Diencephalon (tissue), 2 donors: ENCODE measurements around the genes DIABLO, HCAR2 and HCAR1.

DNA sequence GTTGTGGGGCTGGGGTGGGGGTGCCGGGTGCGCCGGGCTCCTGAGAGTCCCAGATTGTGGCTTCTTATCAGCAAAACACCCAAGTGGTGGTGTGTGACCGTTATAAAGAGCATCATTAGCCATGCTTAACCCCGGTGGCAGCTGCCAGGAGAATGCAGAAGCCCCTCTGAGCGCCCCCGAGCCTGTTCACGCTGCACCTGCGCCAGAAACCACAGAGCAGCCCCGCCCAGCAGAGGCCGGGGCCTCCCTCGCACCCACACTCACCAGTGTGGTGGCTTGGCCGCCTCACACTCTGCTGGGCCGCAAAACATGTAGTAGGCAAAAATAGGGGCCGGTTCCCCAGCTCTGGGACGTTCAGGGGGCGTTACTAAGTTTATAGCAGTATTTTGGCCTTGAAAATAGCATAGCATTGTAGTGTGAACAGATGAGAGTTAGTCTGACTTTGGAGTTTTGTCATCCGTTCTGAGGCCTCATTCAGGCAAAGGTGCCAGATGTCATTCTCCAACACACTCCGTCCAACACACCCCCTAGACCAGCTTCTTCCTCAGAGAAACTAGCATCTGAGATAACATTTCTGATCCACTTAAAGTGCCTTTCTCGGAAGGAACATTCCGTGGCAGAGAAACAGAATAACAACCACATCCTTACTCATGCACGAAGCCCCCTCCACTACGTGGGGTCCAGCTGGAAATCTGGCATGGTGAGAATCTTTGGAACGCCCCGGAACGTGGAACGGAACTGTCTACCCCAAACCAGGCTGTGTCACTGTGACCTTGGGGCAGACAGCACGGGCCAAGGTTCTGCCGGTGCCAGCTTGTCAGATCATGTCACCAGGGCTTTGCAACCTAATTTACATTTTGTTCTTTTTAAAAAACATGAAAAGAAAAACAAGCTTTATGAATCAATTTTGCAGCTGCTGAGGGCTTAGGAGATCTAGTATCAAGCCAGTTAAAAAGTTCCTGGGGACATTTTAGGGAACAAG, 17.2 kb upstream of the BCL7A start:
- RAMPAGE, long total RNA = no peak

DNA sequence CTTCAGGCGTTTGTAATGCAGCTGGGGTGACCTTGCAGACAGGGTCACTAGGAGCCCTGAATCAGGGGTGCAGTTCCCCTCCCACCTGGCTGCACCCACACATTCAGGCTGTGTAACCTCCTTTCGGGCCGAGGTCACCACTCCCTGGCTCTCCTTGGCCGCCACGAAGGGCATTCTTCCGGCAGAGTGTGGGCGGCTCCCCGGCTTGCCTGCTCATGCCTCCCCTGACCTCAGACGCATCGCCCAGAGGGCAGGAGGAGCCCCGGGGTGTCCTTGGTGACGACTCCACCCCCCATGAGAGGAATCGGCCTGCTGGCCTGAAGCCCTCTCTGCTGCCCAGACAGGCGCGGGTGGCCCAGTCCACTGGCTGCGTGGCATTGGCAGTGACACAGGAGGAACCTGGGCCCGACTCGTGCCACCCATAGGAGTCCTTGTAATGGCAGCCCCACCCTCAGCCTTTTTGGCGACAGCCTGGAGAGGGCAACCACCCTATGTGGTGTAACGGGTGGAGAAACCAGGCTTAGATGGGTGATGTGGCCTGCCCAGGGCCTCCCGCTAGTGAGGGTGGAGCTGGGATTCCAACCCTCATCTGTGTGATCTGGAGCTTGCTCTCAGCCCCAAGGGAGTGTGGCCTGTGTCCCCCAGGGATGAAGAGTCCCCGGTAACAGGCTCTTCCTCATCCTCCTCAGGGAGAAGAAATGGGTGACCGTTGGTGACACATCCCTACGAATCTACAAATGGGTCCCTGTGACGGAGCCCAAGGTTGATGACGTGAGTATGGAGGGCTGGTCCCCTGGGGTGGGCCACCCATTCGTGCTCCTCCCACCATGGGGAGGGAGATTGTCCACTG, 8.6 kb downstream of the BCL7A start:
- RAMPAGE, long total RNA = no peak

DNA sequence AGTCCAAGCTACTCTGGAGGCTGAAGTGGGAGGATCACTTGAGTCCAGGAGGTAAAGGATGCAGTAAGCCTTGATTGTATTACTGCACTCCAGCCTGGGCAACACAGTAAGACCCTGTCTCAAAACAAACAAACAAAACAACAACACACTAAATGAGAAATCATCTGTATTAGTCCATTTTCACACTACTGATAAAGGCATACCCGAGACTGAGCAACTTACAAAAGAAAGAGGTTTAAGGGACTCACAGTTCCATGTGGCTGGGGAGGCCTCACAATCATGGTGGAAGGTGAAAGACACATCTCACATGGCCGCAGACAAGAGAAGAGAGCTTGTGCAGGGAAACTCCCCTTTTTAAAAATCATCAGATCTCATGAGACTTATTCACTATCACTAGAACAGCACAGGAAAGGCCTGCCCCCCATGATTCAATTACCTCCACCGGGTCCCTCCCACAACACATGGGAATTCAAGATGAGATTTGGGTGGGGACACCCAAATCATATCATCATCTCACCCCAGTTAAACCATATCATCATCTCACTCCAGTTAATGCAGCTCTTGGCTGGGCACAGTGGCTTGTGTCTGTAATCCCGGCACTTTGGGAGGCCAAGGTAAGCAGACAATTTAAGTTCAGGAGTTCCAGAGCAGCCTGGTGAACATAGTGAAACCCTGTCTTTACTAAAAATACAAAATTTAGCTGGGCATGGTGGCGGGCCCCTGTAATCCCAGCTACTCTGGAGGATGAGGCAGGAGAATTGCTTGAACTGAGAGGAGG, 4.5 kb upstream of the MLXIP start:
- RAMPAGE, long total RNA = no peak

- RAMPAGE, long total RNA = no peak
Observed at GRCh38 chr12:122204979-122205746, 1.7 kb downstream of the B3GNT4 start.

- RAMPAGE, long total RNA = no peak
Observed at GRCh38 chr12:122213485-122213952, 10.0 kb downstream of the B3GNT4 start.

DNA sequence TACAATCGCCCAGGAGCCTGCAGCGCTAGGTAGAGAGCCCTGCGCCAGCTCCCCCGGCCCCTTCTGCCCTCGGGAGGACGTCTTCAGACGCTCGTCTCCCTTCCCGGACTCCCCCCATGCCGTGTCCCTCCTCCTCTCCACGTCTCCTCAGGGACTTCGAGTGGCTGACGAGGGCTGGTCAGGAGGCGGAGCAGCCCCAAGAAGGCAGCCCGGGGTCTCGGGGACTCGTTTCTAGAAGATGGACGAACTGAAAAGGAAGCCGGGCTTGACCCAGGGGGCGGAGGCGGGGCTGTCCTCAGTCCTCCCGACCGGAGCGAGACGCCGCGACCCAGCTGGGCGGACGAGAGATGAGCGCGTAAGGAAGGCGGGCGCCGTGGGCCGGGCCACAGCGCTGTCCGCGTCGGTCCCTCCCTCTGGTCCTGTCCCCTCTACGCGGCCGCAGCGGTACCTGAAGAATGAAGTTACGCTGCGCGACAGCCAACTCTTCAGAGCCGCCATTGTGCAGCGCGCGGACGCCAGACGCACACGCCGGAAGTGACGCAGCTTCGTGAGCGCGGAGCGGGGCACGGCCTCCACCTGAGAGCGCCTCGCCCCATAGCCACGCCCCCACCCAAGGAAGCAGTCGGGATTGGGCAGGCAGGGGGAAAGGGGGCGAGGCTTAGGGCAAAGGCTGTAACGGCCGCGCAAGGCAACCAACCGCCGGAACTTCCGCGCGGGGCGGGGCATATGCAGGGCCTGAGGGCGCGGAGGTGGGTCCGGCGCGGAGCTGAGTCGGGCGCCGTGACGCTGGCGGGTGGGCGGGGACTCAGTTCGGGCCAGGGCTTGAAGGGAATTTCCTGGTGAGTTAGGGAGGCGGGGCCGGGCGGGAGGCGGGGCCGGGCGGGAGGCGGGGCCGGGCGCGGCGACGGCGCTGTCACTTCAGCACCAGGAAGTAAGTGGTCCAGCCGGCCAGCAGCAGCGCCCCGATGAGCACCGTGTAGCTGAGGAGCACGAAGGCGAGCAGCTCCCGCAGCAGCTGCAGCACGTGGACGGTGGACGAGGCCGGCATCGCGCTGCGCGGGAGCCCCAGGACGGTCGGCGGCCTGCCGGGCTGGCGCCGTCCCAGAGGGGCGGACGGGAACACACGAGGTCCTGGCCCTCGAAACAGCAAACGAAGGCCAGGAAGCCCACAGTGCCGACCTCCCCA, at the start of gene DIABLO:
DIABLO (minus strand) TSS at position 536 of the 1,186 bp plus-strand sequence.
- RAMPAGE, long total RNA = start-site peak on the minus strand centred at position 381 of the sequence, 282 bp wide, 720 and 645 reads in 2 replicates

GRCh38 chr12:122279788-122280174, 13.5 kb upstream of the VPS33A start:
- RAMPAGE, long total RNA = no peak

DNA sequence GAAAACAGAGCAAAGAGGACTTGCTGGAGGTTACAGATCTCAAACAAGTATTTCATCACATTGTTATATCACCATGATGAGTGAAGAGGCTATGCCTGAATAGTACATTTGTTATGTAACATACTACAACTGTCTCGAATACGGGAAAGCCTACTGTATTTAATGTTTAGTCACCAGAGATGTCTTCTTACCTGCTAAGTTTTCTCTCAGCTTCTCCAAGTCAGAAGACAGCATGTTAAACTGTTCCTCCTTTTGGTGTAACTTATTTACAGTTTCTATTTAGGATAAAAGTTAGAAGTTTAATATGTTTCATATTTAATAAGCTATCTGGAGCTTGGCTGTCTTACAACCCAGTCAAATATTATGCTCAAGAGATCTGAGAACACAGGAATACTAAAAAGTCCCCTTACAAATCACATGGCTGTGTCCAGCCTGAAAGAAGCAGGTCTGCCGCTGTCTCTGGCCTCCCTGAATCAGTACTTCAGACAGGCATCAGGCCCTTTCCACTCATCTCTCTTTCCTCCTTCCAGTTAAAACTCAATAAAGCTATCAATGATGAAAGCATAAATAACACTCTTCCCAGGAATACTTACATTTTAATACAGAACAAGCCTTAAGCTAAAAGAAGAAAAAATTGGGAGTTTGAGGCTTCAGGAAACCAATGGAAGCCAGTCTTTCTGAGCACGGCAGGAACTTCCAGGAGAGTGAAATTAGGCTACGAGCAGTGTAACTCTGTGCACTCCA, 67.7 kb upstream of the VPS33A start:
- RAMPAGE, long total RNA = no peak

GRCh38 chr12:122383310-122383674, 39.2 kb downstream of the CLIP1 start:
- RAMPAGE, long total RNA = no peak

DNA sequence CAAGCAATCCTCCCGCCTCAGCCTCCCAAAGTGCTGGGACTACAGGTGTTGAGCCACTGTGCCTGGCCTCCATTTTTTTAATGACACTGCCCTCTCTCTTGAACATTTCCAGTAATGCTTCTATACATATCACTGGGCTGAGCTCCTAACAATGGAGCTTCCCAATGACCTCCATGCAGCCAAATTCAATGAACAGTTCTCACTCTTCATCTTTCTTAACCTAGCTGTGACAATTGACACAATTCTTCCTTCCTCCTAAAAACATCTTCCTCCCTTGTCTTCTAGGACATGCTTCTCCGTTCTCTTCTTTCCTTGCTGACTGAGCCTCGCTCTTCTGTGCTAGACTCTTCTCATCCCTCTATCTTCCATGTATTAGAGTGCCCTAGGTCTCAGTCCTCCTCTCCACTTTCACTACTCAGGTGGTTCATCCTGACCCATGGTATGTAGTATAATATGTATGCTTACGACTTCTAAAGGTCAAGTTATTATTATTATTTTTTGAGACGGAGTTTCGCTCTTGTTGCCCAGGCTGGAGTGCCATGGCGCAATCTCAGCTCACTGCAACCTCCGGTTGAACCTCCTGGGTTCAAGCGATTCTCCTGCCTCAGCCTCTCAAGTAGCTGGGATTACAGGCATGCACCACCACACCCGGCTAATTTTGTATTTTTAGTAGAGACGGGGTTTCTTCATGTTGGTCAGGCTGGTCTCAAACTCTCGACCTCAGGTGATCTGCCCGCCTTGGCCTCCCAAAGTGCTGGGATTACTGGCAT, 15.9 kb downstream of the ZCCHC8 start:
- RAMPAGE, long total RNA = no peak

DNA sequence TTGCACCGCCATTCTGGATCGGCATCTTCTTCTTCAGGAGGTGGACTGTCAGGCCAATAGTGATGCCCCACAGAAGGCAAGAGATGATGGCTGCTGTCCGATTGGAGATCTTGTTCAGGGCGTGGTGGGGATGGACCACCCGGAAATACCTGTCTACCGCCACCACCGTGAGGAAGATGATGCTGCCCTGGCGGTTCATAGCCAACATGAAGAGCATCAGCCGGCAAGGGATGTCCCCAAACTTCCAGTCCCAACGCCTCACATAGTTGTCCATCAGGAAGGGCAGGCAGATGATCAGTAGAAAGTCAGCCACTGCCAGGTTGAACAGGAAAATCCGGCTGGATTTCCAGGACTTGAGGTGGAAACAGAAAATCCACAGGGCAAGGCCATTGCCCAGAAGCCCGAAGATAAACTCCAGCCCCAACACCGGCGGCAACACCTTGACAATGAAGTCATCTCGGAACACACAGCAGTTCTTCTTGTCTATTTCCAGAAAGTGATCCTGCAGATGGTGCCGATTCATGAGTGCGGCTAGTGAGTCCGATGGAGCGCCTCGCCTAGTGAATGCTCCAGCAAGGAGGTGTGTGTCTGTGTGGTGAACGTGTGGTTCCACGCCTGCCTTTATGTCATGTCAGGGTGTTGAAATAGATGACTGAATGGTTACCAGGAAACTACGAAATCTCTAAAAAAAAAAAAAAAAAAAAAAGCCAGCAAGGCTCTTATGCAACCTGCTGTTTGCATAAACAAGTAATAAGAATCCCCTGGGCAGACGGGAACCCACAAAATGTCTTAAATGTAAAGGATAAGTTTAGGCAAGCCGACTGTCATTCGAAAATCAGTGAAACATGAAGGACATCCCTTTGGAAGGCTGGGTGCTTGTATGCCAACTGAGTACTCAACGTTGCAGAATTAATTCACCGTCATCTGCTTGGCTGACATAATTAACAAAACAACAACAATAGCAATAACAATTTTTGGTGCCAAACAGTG, at the start of gene HCAR2:
HCAR2 (minus strand) TSS at position 597 of the 990 bp plus-strand sequence.
- RAMPAGE, long total RNA = no peak

DNA sequence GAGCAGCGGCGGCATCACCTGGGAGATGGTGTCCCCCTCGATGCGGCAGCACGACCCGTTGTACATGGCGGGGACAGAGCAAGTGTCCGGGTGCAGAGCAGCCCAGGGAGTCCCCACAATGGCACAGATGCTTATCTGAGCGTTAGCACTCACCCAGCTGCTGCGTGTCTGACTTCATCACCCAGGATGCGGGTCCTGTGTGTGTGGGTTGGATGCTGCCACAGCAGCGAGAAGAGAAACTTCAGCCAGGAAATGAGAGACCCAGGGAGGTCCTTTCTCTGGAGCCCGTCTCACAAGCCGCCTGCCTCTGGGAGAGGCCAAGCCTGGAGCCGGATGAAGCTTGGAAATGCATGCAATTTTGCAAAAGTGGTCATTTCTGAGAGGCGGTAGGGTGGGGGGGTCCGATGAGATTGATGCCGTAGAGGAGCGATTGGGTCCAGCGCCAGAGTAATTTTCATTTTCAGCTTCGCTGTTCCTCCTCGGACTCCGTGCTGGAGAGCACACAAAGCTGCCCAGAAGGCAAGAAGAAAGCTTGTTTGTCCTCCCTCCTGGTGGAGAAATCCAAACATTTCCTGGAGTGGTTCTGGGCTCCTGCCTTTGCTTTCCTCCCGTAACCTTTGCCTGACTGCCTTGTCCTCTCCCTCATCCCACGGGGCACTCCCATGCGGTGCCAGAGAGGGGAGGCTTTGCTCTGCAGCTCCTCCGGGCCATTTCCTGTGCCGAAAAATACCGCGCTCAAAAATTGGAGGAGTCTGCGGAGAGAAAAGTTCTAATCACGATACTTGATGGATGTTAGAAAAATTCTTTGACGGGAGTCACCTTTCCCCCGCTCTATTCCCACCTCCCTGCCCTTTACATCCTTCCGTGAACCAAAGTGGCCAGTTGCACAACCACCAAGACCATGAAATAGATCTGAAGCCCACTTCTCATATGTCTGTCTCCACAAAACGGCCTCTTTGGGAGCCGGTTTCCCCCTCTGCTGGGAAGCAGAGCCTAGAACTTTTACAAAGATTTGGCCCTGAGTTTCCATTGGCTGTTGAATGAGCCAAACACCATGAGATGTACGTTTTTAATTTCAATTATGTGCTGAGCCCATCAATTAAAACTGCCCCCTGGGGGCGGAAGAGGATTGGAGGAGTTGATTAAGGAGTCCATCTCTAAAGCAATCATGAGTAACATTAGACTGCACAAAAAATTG, at the start of gene HCAR1:
HCAR1 (minus strand) TSS at position 571 of the 1,198 bp plus-strand sequence.
- RAMPAGE, long total RNA = no peak

DNA sequence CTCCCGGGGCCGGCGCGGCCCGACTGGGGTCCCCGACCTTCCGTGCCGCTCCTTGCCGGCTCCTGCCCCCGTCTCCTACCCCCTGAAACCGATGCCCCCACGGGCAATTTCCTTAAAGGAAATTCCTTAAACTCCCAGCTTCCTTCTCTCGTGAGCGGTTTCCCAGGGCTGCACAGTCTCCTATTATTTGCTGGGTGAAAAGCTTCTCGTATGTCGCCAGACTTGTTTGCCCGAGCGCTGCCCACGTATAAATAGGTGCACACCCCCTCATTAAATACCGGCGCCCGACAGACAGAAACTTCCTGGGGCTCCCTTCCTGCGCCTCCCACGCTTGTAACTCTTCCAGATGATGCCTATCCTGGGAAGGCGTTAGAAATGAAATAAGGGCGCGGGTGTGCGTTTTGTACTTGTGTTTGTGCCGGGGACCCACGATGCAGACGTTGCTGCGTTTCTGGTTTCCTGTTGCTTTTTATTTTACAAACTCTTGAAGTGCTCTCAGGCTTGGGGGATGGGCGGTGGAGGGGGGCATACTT, 858 bp downstream of the HIP1R start:
- RAMPAGE, long total RNA = no peak

- RAMPAGE, long total RNA = no peak
Observed at GRCh38 chr12:122852304-122853495, 17.4 kb downstream of the HIP1R start.

GRCh38 chr12:122867425-122868570, 28.1 kb downstream of the VPS37B start:
- RAMPAGE, long total RNA = no peak

GRCh38 chr12:122888206-122889103, 7.5 kb downstream of the VPS37B start:
- RAMPAGE, long total RNA = no peak

DNA sequence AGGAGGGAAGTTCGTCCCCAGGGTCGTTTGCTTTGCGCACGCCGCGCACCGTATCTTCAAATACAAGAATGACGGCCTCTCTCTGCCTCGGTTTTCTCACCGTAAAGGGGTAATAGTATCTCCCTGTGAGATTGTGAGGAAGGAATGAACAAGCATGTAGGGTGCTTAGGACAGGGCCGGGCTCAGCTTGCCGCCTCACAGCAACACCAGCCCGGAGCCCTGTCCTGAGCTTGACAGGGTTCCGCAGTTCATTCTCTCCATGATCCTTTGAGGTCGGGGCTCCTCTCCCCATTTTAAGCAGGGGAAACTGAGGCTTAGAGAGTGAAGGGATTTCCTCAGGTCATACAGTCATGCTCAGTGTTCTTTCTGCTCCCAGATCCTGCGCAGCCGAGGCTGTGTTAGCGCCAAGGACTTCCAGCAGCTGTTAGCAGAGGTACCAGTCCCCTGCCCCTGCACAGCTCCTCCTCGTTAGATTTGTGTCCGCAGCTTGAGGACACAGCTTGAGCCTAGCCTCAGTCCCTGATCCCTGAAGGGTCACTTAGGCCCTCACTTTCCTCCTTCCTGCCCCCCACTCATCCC, 480 bp downstream of the OGFOD2 start:
- RAMPAGE, long total RNA = no peak

DNA sequence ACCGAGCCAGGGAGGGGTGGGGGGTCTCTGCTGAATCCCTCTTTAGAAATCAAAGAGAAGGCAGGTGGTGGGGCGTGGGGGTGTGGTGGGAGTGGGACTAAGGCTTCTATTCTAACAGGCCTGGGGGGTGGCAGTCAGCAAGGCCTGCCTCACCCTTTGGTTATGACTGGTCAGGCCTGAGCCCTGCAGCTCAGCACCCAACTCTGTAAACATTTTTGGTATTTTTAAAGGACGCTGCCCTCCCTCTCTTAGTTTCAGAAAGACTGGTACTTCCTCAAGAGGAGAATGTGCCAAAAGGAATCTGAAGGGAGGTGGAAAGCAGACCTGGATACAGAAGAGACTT, 3.2 kb downstream of the ARL6IP4 start:
- RAMPAGE, long total RNA = no peak

- RAMPAGE, long total RNA = no peak
Observed at GRCh38 chr12:123041967-123043387, 62.0 kb downstream of the ARL6IP4 start.

DNA sequence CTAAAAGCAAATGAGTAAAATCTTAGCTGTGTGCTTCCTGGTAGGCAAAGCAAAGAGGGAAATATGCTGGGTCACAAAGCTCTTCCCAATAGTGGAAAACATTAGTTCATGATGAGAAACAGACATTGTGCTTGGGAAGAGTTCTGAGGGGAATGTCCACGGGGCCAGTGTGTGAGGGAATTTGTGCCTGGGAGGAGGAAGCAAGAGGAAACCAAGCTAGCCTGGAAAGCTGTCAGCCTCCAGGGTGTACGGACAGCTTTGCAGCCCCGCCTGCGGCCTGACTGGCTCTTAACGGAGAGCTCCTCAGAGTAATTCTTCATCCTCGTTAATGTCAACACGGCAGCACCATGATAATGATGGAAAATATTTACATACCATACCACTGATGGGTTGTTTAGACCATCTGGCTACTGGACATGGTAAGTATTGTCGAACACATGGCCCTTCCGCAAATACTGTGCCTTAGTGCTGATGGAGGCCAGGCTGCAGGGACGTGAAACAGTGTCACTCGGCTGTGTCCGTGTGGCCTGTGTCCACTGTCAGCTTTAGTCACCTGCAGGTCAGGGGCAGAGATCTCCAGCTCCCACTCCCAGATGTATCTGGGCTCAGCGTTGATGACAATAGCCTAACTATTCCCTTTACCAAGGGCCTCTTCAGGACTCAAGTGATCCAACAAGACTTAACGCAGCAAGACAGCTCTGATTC, 32.3 kb downstream of the PITPNM2 start:
- RAMPAGE, long total RNA = no peak